ENCODE data around the gene SMTN.

GRCh38 chr22:29827473-29828300, 10.4 kb downstream of the ASCC2 start:
- PRO-cap: no peak
- RRBS: no CpG with 5 or more reads among the region's 7 CpGs

GRCh38 chr22:29830435-29831048, 7.5 kb downstream of the ASCC2 start:
- PRO-cap: no peak
- RRBS: no CpG with 5 or more reads among the region's 9 CpGs

- PRO-cap: no peak
- RRBS: no CpG with 5 or more reads among the region's 5 CpGs
Observed at GRCh38 chr22:30013155-30013567, 67.1 kb upstream of the HORMAD2 start.

DNA sequence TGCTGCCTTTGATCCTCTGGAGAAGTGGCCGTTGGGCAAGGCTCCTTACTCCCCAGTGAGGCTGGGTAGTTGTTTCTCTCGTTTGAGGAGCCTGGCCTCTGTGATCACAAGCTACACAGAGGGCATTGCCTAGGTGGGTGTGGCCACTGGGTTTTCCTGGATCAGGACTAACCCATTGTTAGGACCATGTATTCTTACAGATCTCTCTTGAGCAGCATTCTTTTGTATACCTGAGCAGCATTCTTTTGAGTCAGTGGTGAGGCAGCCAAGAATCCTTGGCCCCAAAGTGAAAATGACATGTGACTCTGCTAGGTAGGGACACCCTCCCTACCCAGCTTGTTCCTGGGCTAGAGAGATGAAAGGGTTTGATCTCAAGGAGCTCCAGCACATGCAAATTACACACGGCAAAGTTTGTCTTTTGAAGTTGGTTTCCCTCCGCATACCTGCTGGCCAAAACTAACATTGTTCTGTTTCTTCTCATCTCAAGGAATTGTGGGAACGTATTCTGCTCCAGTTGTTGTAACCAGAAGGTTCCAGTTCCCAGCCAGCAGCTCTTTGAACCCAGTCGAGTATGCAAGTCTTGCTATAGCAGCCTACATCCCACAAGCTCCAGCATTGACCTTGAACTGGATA, 55.0 kb upstream of the HORMAD2 start:
- PRO-cap: no peak
- RRBS: no CpG with 5 or more reads among the region's 6 CpGs

DNA sequence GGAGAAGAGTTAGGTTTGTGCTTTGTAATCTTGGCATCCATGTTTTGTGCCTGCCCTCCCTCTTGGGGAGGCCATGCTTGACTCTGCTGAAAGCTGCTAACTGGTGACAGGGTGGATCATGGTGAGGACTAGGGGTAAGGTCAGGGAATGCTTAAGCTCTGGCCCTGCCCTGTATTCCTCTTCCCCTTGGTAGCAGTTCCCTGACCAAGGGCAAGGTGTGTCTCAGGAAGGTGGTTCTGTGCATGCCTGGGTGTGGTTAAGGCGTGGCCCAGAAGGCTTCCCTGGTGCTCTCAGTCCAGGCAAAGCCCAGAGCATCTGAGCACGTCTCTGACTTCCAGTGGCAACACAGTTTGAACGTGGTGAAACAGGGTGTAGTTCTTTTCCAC, 53.2 kb upstream of the HORMAD2 start:
- PRO-cap: no peak
- RRBS: no CpG with 5 or more reads among the region's 3 CpGs

DNA sequence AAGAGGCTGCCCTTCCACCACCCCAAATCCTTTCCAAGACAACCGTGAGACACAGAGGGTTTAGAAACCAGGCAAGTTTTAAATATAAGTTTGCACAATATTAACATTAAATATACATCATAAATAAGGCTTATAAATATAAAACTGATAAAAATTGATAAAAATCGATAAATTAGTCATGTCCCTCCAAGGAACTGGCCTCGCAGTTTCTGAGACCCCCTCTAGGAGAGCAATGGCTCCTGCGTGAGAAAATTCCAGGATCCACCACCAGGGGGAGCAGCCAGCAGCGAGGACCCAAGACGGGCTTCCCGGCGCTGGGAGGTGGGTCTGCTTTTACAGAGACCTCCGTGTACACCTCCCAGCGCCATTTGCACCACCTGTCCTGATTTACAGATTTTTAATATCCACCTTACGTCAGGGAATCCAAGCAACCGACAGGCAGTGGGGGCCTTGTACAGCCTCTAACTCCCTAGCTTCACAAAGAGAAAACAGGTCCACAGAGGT, 3.8 kb downstream of the OSM start:
- PRO-cap: no peak
- RRBS: 0% methylated on average over 3 of the region's 12 CpGs

DNA sequence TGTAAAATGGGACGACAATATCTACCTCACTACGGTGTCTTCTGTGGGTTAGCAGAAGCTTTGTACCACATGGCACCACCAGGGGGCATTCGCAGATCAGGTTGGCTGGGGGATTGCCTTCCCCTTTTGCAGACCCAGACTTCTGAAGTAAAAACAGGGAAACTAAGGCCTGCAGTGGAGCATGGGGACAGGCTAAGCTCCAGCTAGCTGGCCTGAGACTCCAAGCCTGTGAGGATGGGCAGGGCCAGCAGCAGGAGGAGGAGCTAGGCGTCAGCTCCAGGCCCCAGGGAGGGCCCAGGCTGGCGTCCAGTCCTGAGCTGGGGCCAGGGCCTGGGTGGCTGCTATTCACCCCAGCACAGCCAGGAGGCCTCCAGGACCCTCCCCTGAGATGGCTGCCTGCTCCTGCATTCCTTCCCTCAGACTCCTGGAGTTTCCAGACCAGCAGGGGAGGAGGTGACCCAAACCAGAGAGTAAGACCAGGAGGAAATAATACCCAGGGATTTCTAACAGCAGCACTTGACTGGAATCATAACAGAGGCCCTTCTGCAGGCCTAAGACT, 1.4 kb downstream of the CASTOR1 start:
- PRO-cap: unidirectional peak, plus-strand start at position 315 of the sequence
- RRBS: no CpG with 5 or more reads among the region's 5 CpGs

- PRO-cap: no peak
- RRBS: no CpG with 5 or more reads among the region's 9 CpGs
Observed at GRCh38 chr22:30324177-30324878, 2.4 kb downstream of the TBC1D10A start.

DNA sequence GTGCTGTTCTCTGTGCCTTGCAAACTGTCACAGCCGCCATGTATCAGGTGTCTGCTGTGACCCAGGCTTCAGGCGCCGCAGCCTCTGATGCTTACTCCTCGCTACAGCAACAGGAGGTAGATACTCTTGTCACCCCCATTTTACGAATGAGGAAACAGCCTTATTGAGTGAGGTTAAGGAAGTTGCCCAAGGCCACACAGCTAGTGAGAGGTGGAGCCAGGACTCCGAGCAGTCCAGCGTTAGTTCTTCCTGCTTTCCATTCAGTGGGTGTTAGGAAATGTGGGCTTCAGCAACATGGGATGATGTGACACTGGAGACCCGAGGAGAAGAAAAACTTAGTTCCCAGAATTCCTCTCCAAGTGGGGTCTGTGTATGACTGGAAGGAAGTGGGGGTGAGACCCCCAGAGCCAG, 14.3 kb downstream of the RNF215 start:
- PRO-cap: no peak
- RRBS: no CpG with 5 or more reads among the region's 8 CpGs

- PRO-cap: no peak
- RRBS: no CpG with 5 or more reads among the region's 5 CpGs
Observed at GRCh38 chr22:30398107-30398728, 1.4 kb downstream of the SEC14L2 start.

- PRO-cap: unidirectional peak, minus-strand start at chr22:30445118
- RRBS: no CpG with 5 or more reads among the region's 13 CpGs
Observed at GRCh38 chr22:30444857-30445729, 19.5 kb downstream of the MTFP1 start.

DNA sequence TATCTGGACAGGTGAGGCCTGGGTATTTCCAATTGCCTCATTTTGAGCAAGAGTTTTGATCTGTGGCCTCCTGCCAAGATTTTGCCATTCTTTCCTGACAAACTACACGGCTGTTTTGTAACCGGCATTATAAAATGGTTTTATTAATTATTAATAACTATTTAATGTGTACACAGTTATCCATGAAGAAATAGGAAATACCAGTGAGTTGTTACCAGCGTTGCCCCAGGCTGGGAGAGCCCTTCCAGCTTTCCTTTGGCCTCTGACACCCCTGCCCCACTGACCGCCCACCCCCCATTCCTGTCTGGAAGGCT, 14.9 kb upstream of the SEC14L3 start:
- PRO-cap: no peak
- RRBS: 17% methylated on average over 1 of the region's 4 CpGs

GRCh38 chr22:30649342-30649830, 13.8 kb downstream of the SLC35E4 start:
- PRO-cap: no peak
- RRBS: no CpG with 5 or more reads among the region's 8 CpGs

- PRO-cap: no peak
- RRBS: 96% methylated on average over 3 of the region's 19 CpGs
Observed at GRCh38 chr22:30932663-30933367, 35.8 kb downstream of the MORC2 start.

DNA sequence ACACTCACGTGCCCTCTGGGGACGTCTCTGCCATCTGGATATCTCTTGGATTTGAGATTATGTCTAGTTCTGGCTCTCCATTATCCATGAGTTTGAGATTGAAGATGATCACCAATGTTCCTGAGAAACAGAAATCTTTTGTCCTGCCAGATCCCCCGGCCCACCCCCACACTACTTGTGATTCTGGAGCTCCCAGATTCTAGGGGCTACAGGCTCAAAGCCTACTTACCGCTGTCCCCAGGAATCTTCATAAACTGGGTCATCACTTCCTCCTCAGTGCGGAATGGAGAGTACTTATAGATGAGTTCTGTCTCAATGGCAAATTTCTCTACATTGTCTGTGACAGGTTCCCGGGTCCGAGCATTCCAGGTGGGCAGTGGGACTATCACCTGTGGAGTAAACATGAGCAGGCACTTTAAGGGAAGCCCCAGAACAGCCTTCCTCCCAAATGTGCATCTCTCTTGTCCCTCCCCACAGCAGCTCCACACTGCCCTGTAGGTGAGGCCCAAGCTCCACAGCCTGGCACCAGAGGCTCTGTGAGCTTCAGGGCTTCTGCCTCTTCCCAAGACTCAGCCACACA, 26.6 kb downstream of the MORC2 start:
- PRO-cap: no peak
- RRBS: no CpG with 5 or more reads among the region's 7 CpGs

DNA sequence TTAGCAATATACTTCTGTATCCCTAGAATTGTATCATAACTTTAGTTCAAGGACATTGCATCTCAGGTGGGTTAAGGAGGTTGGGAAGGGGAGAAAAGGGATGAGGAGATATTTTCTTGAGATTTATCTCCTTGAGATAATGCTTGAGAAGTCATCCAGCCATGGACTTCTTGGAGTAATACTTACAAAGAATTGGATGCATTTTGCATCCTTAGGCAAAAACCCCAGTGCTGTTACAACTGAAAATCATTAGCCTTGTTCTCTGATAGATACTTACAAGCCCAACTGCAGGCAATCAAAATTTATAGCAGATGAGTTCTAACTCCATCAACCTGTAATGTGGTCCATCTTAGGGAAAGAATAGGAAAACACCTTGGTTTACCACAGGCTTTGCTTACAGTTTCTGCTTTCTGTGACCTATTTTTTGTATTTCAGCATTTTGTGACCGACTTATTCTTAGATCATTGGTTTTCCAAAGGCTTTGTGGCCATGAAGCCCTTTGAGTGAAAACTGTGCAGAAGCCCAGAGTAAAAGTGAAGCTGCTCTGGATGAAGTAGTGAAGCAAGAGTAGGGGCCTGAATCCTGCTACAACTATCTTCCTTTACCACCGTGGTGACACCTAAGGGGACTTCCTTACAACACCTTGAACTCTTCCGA, 6.3 kb upstream of the MORC2 start:
- PRO-cap: no peak
- RRBS: no CpG with 5 or more reads among the region's 3 CpGs

GRCh38 chr22:30975392-30976511, 7.2 kb upstream of the MORC2 start:
- PRO-cap: no peak
- RRBS: no CpG with 5 or more reads among the region's 7 CpGs

DNA sequence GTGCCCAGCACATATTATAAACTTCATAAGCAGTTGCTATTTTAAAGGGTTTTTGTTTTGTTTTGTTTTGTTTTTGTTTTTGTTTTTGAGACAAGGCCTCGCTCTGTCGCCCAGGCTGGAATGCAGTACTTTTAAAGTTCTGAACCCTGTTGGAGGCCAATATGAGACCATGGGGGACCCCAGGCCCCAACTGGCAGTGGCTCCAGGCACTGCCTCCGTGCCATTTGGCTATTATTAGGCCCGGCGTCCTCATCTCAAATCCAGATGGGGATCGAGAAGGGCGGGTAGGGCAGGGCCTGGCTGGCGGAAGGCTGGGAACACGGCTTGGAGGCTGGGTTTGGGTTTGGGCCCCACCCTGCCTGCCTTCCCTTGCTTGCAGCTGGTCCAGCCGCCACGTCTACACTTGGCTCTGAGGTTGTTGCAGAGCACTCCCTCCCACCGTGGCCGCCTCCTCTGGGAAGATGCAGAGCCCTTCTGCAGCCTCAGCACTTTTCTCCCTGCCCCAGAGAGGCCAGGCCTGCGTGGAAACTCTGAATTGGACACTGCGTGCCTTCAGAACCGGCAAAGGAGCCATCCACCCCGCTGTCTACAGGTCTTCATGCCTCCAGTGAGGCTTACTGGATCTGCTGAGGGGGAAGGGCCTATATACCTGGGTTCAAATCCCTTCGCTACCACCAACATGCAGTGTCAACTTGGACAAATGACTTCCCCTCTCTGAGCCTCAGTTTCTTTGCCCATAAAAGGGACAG, 5.2 kb upstream of the SMTN start:
- PRO-cap: no peak
- RRBS: 92% methylated on average over 3 of the region's 18 CpGs

DNA sequence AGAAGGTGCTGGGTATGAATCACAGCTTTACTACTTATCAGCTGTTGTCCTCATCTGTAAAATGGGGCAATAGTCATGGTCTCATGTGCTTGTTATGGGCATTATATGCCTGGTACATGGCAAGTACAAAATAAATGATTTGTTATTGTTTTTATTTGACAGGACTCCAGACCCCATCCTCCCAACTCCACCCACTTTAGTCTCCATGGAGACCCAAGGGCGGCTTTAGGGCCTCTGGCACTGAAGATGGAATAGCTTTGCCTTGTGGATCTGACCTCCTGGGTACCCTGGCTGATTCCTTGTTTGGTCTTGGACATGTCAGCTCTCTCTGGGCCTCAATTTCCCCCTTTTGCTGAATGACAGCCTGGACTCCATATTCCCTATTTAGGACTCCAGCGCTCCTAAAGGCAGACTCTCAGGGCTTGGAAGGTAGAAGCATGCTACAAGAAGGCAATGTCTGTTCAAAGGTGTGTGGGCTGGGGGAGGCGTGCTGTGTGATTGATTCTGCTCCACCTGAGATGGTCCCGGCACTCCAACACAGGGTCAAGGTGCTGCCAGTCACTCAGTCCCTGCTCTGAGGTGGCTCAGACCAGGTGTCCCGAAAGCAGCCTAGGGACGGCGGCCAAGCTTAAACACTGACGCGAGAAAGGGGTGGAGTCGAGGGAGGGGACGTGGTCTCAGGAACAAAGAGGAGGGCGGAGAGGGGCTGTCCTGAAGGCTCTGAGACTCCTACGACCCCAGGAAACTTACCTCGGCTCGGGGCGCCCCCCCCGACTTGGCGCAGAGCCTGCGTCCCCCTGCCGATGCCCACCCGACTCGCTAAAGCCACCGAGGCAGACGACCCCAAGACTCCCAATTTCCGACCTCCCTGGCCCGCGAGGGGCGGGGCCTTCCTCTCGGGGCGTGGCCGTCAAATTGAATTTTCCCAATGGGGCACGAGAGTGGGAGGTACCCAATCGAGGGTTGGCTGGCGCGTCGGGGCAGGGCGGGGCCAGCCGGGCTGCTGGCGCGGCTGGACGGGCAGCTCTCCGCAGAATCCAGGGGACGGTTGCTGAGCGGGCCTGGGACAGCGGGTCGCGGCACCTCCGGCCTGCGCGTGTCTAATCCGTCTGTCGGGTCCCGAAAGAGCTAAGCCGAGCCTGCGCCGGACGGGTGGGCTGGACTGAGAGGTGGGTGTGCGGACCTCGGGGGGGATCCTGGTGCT, at the start of gene SMTN:
Gene SMTN, plus strand, starts transcription at position 1,031 of the 1,204 bp plus-strand sequence.
- PRO-cap: bidirectional peak, plus-strand start at position 686 of the sequence, minus-strand start at position 600 of the sequence; bidirectional peak, plus-strand start at position 1,031 of the sequence, minus-strand start at position 877 of the sequence
- RRBS: 2% methylated on average over 21 of the region's 59 CpGs

- PRO-cap: no peak
- RRBS: no CpG with 5 or more reads among the region's 20 CpGs
Observed at GRCh38 chr22:31087673-31088161, 6.6 kb downstream of the SMTN start.